HepG2 (cell line): Measurements from ENCODE around the genes SMIM24 and SIRT6.

- RRBS, 2 experiments, result no CpG with 5 or more reads among the region's 33 CpGs
CAGE:
- cytosol, long polyA minus RNA, result no peak
- cytosol, long polyA plus RNA, result no peak
- long polyA plus RNA, result no peak
- nucleus, long polyA minus RNA, result no peak
- nucleus, long polyA plus RNA, result no peak
These were observed 21.4 kb downstream of the NFIC start for GRCh38 chr19:3387650-3388255.

DNA sequence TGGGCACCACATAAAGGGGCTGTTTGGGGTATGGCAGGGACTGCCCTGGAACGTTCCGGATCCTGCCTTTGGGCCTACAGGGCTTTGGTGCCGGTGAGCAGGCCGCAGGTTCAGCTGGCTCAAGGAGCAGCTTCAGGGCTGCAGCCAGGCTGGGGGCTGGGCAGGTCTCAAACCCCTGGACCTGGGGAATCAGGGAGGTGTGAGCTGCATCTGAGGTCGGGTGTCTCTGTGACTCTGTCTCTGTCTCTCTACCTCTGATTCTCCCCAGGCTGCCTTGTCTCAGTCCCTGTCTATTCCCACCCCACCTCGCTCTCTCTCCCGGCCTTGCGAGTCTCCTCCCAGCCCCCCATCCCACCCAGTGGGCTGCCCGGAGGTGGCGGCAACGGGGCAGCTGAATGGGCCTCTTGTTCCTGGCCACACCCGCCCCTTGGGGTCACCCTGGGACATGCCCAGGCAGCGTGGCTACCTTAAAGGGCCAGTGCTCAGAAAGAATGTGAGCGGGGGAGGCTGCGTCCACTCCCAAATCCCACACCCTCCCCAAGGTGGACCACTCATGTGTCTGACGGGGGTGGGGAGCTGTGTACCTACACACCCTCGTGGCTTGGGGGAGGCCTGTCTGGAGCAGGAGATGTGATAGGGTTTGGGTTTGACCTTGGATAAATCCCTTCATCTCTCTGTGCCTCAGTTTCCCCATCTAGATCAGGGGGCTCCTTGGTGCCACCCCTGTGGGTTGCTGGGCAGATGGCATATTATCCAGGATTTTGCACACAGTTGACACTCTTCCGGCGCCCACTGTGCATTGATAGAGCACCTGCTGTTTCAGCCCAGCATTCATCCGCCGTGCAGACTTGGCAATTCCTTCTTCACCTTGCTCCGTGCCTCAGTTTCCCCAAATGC lies 31.2 kb downstream of the NFIC start:
- RRBS, 2 experiments, result 0 to 2% methylated on average over 3 of the region's 22 CpGs
CAGE:
- cytosol, long polyA minus RNA, result no peak
- cytosol, long polyA plus RNA, result no peak
- long polyA plus RNA, result no peak
- nucleus, long polyA minus RNA, result no peak
- nucleus, long polyA plus RNA, result no peak

- RRBS, 2 experiments, result 30 to 41% methylated on average over 1 of the region's 5 CpGs
CAGE:
- cytosol, long polyA minus RNA, result no peak
- cytosol, long polyA plus RNA, result no peak
- long polyA plus RNA, result no peak
- nucleus, long polyA minus RNA, result no peak
- nucleus, long polyA plus RNA, result no peak
These were observed 49.5 kb downstream of the NFIC start for GRCh38 chr19:3415801-3416375.

DNA sequence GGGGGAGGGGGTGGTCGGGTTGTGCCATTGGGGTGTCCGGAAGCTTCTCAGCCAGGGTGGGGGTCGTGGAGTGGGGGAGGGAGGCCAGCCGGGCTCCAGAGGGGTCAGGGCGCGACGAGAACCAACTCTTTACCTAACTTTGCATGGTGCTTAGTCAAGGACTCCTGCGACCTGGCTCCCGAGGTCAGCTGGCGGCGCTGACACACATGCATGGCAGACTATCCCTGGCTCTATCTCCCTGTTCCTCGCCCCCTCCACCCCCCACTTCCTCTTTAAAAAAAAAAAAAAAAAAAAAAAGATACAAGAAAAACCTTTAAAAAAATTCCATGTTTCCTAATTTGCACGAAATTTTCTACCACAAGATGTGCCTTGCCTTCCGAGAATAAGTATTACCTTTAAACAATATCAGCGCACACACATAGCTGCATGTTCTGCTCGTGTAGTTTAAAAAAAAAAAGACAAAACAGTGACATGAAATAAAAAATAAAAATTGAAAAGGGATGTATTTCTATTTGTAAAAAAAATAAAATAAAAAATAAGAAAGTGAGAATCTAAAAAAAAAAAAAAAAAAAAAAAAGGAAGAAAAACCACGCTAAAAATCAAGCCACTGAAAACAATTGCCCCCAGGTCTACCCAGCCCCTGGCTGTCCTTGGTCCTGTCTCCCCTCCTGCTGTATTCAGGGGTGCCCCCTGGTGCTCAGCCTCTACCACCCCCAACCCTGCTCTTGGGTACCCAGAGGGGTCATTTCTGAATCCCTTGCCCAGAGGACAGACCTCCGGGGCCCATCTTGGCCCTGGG lies 15.2 kb downstream of the SMIM24 start:
- RRBS, 2 experiments, result 61 to 63% methylated on average over 5 of the region's 18 CpGs
CAGE:
- cytosol, long polyA minus RNA, result start-site peak on the plus strand centred at position 296 of the sequence, 357 bp wide, 39 reads
- cytosol, long polyA plus RNA, result no peak
- long polyA plus RNA, result start-site peak on the plus strand centred at position 294 of the sequence, 598 bp wide, 64 and 78 reads in 2 replicates
- nucleus, long polyA minus RNA, result no peak
- nucleus, long polyA plus RNA, result no peak

GRCh38 chr19:3467539-3468458 lies 12.5 kb downstream of the SMIM24 start:
- RRBS, 2 experiments, result 80 to 89% methylated on average over 2 of the region's 11 CpGs
CAGE:
- cytosol, long polyA minus RNA, result no peak
- cytosol, long polyA plus RNA, result no peak
- long polyA plus RNA, result no peak
- nucleus, long polyA minus RNA, result no peak
- nucleus, long polyA plus RNA, result no peak

GRCh38 chr19:3473878-3474417 lies 6.4 kb downstream of the SMIM24 start:
- RRBS, 2 experiments, result no CpG with 5 or more reads among the region's 9 CpGs
CAGE:
- cytosol, long polyA minus RNA, result no peak
- cytosol, long polyA plus RNA, result no peak
- long polyA plus RNA, result no peak
- nucleus, long polyA minus RNA, result no peak
- nucleus, long polyA plus RNA, result no peak

DNA sequence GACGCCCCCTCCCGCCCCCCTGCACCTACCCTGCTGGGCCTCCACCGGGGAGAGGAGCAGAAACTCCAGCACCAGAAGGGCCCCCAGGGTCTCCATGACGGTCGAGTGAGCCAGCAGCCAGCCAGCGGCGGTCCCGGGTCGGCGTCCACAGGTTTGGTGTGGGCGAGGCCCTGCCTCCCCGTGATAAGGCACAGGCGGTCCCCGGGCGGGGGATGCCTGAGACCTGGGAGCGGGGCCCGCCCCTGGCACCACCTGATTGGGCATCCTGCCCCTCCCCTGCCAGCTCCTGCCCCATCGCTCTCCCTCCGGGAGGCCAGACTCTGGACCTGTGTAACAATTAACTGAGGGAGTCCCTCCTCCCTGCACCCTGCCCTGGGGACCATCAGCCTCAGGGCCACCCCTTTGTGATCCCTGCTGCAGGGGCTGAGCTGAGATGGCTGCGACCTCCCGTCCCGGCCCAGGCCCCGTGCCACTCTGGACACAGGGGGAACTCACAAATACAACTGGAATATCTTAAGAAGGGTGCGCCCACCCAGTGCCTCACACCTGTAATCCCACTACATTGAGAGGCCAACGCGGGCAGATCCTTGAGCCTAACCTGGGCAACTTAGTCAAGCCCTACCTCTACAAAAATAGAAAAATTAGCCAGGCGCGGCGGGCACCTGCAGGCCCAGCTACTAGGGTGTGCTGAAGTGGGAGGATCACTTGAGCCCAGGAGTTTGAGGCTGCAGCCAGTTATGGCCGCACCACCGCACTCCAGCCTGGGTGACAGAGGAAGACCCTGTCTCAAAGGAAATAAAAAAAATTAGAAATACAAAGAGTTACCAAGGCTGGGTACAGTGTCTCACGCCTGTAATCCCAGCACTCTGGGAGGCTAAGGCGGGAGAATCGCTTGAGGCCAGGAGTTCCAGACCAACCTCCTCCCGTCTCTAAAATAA lies at the start of gene SMIM24:
Gene SMIM24, minus strand, starts transcription at position 158 of the 938 bp plus-strand sequence.
- RRBS, 2 experiments, result 1% methylated on average over 13 to 15 of the region's 35 CpGs
CAGE:
- cytosol, long polyA minus RNA, result start-site peak on the minus strand centred at position 145 of the sequence, 9 bp wide, 7 reads
- cytosol, long polyA plus RNA, result start-site peak on the minus strand centred at position 173 of the sequence, 49 bp wide, 151 and 234 reads in 2 replicates
- long polyA plus RNA, result start-site peak on the minus strand centred at position 170 of the sequence, 32 bp wide, 115 and 131 reads in 2 replicates
- nucleus, long polyA minus RNA, result no peak
- nucleus, long polyA plus RNA, result start-site peak on the minus strand centred at position 190 of the sequence, 83 bp wide, 33 and 76 reads in 2 replicates

- RRBS, 2 experiments, result no CpG with 5 or more reads among the region's 21 CpGs
CAGE:
- cytosol, long polyA minus RNA, result no peak
- cytosol, long polyA plus RNA, result no peak
- long polyA plus RNA, result no peak
- nucleus, long polyA minus RNA, result no peak
- nucleus, long polyA plus RNA, result no peak
These were observed 10.0 kb upstream of the TEKTIP1 start for GRCh38 chr19:3528856-3529554.

DNA sequence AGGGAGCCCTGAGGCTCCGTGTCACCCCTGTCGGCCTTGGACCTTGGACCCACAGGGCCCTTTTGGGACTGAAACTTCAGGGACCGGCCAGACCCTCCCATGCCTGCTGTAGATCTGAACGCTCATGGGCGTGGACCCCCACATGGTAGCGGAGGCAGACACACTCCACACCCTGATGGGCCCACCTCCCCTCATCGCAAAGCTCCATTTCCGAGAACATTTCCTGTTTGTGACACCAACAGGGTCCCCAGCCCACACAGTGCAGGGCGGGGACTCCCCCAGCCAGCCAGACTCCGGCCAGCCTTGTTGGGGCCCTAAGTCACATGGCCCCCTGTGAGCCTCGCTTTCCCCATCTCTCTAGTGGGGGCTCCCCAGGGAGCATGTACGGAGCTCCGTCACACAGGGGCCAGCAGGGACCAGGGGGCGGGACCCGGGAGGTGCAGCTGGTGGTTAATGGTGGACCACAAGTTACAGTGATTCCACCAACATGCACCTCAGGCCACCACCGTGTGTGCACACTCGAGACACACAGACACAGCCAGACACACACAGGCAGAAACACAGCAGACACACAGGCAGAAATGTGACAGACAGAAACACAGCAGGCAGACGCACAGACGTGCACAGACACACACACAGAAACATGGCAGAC lies 1.7 kb downstream of the TBXA2R start:
- RRBS, 2 experiments, result 0 to 4% methylated on average over 2 of the region's 19 CpGs
CAGE:
- cytosol, long polyA minus RNA, result no peak
- cytosol, long polyA plus RNA, result no peak
- long polyA plus RNA, result no peak
- nucleus, long polyA minus RNA, result no peak
- nucleus, long polyA plus RNA, result no peak

DNA sequence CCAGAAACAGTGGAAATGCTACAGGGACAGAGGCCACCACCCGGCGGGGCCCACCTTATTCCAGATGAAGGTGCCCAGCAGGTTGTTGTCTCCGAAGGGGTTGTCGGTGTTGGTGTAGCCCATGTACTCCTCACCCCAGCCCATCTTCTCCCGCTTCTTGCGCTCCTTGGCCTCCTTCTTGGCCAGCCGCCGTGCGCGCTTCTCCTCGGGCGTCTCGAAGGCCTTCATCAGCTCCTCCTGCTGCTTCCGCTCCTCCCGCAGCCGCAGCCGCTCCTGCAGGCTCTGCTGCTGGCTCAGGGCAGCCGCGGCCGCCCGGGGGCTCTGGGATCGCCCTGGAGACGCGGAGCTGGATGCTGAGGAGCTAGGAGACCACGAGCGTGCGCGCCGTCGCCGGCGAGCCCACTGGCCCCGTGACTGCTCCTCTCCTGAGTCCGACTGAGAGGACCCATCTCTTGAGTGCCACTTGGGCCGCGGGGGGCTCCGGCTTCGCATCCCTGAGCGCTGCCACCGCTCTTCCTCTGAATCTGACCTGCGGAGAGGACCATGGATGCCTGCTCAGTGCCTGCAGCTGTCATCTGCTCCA lies 2.9 kb downstream of the CACTIN start:
- RRBS, 2 experiments, result 94 to 95% methylated on average over 16 of the region's 41 CpGs
CAGE:
- cytosol, long polyA minus RNA, result no peak
- cytosol, long polyA plus RNA, result no peak
- long polyA plus RNA, result no peak
- nucleus, long polyA minus RNA, result no peak
- nucleus, long polyA plus RNA, result no peak

DNA sequence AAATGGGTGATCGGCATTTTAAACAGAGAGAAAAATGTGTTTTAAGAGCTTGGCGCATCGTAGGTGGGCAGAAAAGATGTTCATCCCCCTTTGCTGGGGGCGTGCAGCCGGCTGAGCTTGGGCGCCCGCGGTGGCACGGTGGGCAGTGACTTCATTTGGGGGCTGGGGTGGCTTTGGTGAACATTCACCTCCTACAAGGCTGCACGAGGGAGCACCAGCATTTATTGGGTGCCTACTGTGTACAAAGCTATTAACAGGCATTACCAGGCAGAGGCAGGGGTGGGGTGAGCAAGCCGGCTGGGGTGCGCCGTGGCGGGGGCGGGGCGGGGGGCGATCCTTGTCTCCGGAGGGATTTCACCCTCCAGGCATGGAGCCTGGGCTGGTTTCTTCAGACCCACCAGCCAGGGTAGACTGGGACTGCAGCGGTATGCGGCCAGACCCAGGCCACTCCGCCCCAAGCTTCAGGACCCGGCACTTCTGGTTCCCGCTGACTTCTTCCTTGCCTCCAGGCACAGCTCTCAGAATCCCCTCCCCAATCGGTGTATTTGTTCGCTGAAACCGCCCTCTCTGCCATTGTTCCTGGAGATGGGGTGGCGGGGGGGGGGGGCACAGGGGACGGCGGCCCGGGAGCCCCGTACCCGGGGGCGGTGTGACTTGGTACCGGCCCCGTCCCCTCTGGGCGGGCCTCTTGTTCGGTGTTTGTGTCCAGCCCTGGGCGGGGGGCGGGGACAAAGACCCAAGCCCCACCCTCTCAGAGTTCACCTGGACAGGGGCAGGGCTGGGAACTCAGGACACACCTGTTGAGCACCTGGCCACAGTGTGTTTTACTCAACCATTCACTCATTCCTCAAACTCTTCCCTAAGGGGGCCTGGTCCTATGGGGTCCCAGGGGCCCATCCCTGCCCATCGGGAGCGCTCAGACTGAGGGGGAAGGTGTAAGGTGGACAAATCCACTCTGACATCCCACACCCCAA lies 14.4 kb downstream of the TJP3 start:
- RRBS, 2 experiments, result 50 to 52% methylated on average over 8 of the region's 41 CpGs
CAGE:
- cytosol, long polyA minus RNA, result no peak
- cytosol, long polyA plus RNA, result no peak
- long polyA plus RNA, result no peak
- nucleus, long polyA minus RNA, result no peak
- nucleus, long polyA plus RNA, result no peak

DNA sequence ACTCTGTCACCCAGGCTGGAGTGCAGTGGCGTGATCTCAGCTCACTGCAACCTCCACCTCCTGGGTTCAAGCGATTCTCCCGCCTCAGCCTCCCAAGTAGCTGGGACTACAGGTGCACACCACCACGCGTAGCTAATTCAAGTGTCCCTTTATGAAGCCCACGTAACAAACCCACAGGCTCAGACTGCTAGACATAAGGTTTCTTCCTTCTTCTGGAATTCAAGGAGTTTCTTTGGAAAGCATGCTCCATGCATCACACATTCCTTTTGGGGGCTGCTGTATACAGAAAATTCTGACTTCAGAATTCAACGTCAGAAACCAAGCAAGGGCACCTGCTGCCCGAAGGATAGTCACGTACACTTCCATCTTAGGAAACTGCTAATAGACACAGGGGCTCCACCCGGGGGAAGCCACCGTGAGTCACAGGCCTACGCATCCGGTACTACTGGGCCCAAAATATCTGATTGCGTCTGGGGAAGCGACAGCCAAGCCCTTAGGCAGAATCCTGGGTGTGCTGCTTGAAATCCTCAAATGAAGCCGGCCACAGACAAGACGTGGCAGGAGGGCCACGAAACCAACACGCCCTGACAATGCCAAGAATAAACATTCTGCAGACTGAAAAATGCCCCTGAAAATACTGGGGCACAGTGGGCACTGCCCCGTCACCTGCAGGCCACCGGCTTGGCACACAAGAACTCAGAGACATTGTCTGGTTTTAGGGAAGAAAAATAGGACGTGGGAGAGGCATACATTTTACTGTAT lies 40.5 kb downstream of the ZFR2 start:
- RRBS, 2 experiments, result 15 to 21% methylated on average over 3 of the region's 22 CpGs
CAGE:
- cytosol, long polyA minus RNA, result no peak
- cytosol, long polyA plus RNA, result no peak
- long polyA plus RNA, result no peak
- nucleus, long polyA minus RNA, result no peak
- nucleus, long polyA plus RNA, result no peak

DNA sequence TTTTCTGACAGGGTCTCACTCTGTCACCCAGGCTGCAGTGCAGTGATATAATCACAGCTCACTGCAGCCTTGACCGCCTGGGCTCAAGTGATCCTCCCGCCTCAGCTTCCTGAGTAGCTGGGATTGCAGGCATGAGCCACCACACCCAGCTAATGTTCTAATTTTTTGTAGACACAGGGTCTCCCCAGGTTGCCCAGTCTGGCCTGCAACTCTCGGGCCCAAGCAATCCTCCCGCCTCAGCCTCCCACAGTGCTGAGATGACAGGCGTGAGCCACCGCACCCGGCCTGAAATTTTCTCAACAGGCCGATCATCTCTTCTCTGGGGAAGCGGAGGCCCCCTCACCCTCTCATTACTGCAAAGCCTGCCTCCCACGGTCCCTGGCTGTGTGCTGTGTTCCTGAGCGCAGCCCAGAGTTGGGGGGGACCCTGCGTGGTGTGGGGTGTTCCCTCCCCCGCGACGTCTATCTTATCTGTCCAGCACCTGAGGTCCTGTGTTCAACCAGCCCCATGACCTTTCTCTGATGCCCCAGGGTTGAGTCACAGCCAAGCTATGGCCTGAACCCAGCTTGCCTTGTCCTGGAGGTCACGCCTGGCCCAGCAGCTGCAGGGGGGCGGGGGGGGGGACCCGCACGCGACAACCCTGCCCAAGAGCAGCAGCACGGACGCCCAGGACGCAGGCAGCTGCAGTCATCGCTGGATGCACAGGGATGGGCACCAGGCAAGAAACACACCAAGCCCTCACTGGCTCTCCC lies 17.7 kb downstream of the DAPK3 start:
- RRBS, 2 experiments, result no CpG with 5 or more reads among the region's 24 CpGs
CAGE:
- cytosol, long polyA minus RNA, result no peak
- cytosol, long polyA plus RNA, result no peak
- long polyA plus RNA, result no peak
- nucleus, long polyA minus RNA, result no peak
- nucleus, long polyA plus RNA, result no peak

- RRBS, 2 experiments, result no CpG with 5 or more reads among the region's 17 CpGs
CAGE:
- cytosol, long polyA minus RNA, result no peak
- cytosol, long polyA plus RNA, result no peak
- long polyA plus RNA, result no peak
- nucleus, long polyA minus RNA, result no peak
- nucleus, long polyA plus RNA, result no peak
These were observed 15.3 kb downstream of the ZBTB7A start for GRCh38 chr19:4051058-4052060.

GRCh38 chr19:4061911-4062623 lies 4.6 kb downstream of the ZBTB7A start:
- RRBS, 2 experiments, result no CpG with 5 or more reads among the region's 32 CpGs
CAGE:
- cytosol, long polyA minus RNA, result no peak
- cytosol, long polyA plus RNA, result no peak
- long polyA plus RNA, result no peak
- nucleus, long polyA minus RNA, result no peak
- nucleus, long polyA plus RNA, result no peak

- RRBS, 2 experiments, result 1 to 2% methylated on average over 19 to 21 of the region's 43 CpGs
CAGE:
- cytosol, long polyA minus RNA, result no peak
- cytosol, long polyA plus RNA, result no peak
- long polyA plus RNA, result no peak
- nucleus, long polyA minus RNA, result no peak
- nucleus, long polyA plus RNA, result no peak
These were observed 2.5 kb downstream of the ZBTB7A start for GRCh38 chr19:4064065-4064733.

DNA sequence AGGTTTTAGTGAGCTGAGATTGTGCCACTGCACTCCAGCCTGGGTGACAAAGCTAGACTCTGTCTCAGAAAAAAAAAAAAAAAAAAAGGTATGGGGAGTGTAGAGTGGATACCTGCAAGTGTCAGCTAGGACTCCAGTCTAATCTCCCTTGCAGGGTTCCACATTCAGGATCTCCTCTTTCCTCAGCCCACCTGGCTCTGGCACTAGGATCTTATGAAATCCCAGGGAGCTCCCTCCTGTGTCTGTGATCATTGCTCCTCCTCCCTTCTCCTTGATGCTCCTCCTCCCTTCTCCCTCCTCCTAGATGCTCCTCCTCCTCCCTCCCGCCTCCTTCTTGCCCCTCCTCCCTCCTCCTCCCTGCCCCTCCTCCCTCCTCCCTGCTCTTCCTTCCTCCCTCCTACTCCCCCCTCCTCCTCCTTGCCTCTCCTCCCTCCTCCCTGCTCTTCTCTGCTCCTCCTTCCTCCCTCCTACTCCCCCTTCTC lies 14.7 kb upstream of the ZBTB7A start:
- RRBS, 2 experiments, result no CpG with 5 or more reads among the region's 1 CpG
CAGE:
- cytosol, long polyA minus RNA, result no peak
- cytosol, long polyA plus RNA, result no peak
- long polyA plus RNA, result no peak
- nucleus, long polyA minus RNA, result no peak
- nucleus, long polyA plus RNA, result no peak

GRCh38 chr19:4112624-4113304 lies 11.2 kb downstream of the MAP2K2 start:
- RRBS, 2 experiments, result no CpG with 5 or more reads among the region's 30 CpGs
CAGE:
- cytosol, long polyA minus RNA, result no peak
- cytosol, long polyA plus RNA, result no peak
- long polyA plus RNA, result no peak
- nucleus, long polyA minus RNA, result no peak
- nucleus, long polyA plus RNA, result no peak

- RRBS, 2 experiments, result under 1 to 2% methylated on average over 20 to 23 of the region's 57 CpGs
CAGE:
- cytosol, long polyA minus RNA, result no peak
- cytosol, long polyA plus RNA, result no peak
- long polyA plus RNA, result no peak
- nucleus, long polyA minus RNA, result no peak
- nucleus, long polyA plus RNA, result no peak
These were observed at the start of gene SIRT6 for GRCh38 chr19:4181941-4182779. Gene SIRT6, minus strand, starts transcription at chr19:4182563.

- RRBS, 2 experiments, result 9 to 11% methylated on average over 50 to 51 of the region's 84 CpGs
CAGE:
- cytosol, long polyA minus RNA, result no peak
- cytosol, long polyA plus RNA, result no peak
- long polyA plus RNA, result no peak
- nucleus, long polyA minus RNA, result no peak
- nucleus, long polyA plus RNA, result no peak
These were observed 15.5 kb downstream of the ANKRD24 start for GRCh38 chr19:4197803-4198666.